Ascending aorta (tissue), 1 donor: Measurements from ENCODE around the gene LRIF1.

DNA sequence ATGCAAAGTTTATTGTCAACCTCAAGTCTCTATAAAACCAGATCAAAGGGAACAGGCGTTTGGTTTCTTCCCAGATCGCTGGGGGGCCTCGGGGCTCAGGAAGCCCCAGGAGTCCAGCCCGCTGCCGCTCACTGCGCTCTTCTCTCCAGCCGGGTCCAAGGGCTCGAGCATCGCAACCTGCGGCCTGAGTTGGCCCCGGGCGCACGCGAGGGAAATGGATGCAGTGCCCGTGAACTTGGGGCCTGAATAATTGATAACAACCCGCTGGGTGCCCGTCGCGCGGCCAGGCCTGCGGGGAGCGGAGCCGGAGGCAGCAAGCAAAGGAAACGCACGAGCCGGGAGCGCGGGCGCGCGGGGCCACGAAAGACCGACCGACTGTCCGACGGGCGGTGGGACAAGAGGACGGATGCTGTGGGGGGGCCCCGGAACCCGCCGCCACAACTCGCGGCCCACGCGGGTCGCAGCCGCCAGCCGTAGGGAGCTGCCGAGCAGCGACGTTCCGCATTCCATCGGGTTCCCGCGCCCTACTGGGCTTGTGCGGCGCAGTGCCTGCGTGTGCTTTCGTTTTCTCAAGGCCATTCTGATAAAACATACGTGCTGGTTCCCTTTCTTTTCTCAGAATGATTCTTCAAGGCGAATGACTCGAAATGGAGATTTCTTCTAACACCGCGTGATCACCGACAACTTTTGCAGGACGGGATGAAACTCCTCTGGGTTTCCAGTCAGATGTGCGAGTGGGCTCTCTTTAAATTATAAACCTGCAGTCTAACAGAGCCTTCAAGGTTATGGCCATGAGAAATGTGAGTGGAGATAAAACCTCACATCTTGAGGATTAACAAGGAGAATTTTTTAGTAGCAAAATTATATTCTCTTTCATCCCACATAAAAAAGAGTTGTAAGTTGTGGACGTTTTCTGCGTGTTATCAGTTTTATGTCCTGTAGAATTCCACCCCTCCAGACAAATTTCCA is 14.1 kb upstream of the ALX3 start:
- PRO-cap: no peak

DNA sequence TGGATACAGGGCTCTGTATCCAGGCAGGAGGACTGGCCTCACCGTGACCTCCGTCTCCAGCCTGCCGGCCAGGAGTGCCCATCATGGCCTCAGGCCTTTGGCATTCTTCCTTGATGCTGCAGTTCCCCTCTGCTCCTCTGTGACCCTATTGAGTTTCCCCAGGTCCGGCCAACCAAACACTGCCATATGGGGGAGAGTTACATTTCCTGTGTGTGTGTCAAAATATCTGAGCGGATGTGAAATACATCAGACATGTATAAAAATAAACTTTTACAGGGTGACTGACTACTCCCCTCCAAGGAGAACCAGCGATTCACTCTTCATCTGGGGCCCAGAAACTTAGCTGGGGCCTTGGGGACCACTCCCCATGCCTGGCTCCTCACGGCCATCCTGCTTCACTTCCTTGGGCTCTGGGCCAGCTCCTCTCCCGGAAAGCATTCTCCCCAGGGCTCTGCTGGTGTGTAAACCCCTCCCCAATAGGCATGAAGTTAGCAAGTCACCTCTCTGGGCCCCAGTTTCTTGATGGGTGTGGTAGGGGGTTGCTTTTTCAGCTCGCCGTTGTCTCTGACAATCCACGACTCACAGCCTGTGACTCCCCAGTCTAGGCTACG is 10.0 kb upstream of the UBL4B start:
- PRO-cap: no peak

GRCh38 chr1:110116339-110117044 is 4.2 kb downstream of the UBL4B start:
- PRO-cap: no peak

- PRO-cap: no peak
Measured at GRCh38 chr1:110188212-110188634, 21.9 kb upstream of the KCNC4 start.

- PRO-cap: no peak
Measured at GRCh38 chr1:110209369-110209810, 724 bp upstream of the KCNC4 start.

GRCh38 chr1:110232000-110232577 is 22.0 kb downstream of the KCNC4 start:
- PRO-cap: no peak

DNA sequence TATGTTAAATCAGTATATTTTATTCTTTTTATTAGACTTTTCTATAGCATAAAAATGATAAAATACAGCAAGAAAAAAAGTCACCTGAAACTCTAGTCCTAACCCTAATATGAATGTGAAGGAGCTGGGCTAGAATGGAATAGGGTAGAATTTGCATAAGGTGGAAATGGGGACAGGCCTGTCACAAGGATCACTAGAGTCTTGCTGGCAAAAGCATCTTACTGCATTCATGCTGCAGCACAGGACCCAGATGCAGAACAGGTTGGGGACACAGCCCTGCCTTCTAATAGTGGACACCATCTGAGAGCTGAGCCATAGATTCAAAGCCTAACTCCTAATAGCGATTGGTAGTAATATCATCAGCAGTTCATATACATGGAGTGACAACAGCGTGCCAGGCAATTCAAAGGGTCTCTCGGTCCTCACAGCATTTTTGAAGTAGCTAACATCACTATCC is 6.2 kb upstream of the LAMTOR5 start:
- PRO-cap: no peak

DNA sequence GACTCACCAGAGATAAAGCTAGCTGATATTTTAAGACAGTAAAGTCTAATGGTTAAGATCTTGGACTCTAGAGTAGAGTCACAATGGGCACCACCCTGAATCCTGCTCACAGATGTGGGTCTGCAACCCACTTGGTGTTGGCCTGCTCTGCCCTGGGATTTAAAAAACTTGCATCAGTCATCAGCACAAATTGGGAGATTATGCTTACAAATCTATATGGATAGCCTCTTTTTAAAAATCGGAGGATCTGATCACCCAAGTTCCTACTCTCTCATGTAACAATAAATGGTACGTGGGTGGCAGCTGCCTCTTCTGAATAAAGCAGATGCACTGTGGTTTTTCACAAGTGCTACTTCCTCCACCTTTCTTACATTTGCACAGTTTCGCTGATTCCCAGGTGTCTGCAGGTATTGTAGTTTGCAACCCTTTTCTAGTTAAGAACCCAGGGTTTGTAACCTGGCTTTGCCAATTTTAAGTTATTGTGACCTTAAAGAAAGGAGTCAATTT is 29.9 kb upstream of the KCNA2 start:
- PRO-cap: no peak

DNA sequence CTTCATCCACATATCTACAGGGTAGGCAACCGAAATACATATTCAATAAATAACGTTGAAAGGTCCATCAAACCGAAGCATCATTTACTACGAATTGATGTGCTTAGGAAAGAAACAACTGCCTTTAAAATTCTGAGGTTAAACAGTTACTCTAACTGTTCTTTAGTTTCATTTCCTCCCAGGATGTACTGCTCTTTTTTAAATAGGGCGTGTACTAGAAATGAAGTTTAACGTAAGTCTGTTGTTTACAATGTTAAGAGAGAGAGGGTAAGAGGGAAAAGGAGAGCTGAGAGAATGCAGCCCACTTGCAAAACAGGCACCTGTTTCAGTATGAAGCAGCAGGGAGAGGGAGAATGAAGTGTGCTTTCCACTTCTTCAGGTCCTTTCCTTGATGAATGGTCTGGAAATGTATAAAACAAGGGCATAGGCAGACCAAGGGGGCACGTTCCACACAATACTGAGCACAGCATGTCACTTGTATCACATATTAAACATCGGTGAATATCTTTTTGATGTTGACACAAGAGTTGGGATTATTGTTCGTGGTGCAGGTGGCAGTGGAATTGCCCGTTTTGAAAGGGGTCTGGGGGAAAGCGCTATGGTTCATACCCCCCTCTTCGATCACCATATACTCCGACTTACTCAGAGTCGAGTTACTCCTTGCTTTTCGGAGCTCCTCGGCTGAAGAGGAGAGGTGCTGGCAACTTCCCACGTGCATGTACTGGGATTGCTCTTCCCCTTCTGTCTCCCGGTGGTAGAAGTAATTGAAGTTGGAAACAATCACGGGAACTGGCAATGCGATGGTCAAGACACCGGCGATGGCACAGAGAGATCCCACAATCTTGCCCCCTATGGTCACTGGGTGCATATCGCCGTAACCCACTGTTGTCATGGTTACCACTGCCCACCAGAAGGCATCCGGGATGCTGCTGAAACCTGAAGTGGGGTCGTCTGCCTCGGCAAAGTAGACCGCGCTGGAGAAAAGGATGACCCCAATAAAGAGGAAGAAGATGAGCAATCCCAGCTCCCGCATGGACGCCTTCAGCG is 1.8 kb downstream of the KCNA3 start:
- PRO-cap: no peak

- PRO-cap: no peak
Measured at GRCh38 chr1:110772191-110772627, 97.5 kb upstream of the KCNA3 start.

GRCh38 chr1:110873421-110874143 is 634 bp downstream of the CD53 start:
- PRO-cap: no peak

DNA sequence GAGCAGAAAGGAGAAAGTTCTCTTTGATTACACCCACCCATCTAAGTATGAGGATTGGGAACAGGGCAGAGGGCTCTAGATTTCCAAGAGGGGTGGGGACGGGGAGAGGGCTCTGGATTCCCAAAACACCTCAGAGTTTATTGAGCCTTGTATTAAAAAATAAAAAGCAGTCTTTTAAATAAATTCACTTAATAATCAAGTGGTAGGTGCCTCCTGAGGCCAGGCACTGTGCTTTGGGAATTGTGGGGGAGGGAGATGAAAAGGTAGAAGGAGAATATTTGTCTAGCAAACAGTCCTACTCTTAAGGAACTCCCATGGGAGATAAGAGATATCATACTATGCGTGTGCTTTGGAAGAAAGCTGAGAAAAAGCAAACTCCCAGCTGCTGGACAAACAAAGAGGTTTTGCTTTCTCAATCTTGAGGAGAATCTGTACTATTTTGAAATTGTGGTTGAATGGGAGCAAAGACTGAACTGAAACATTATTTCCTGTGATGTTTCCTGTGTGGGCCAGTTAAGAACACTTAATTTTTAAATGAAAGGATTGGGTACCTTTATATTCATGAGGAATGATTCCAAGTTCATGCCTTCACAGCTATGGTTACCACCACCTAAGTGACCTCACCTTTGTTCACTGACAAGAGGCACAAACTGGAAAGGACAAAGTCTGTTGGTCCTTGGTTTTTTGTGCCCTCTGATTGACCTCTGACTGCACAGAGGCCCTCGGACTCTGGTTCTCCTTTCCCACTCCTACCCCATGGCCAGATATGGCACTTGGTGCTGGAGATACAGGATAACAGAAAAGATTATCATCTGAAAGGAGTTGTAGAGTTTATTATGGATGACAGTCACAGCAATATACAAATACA is 1.4 kb downstream of the CD53 start:
- PRO-cap: no peak

DNA sequence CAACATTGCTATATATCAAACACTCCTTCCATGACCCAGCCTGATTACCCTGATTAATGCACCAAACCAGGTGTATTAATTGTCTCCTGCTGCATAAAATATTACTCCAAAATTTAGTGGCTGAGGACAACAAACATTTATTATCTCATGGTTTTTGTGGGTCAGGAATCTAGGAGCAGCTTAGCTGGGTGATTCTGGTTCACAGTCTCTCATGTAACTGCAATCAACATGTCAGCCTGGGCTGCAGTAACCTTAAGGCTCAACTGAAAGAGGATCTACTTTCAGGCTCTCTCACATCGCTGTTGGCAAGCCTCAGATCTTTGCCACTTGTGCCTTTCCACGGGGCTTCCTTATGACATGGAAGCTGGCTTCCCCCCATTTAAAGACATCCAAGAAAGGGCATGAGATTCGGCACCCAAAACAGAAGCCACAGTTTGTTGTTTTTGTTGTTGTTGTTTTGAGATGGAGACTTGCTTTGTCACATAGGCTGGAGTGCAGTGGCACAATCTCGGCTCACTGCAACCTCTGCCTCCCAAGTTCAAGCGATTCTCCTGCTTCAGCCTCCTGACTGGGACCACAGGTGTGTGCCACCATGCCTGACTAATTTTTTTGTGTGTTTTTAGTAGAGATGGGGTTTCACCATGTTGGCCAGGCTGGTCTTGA is 27.1 kb downstream of the CD53 start:
- PRO-cap: no peak

DNA sequence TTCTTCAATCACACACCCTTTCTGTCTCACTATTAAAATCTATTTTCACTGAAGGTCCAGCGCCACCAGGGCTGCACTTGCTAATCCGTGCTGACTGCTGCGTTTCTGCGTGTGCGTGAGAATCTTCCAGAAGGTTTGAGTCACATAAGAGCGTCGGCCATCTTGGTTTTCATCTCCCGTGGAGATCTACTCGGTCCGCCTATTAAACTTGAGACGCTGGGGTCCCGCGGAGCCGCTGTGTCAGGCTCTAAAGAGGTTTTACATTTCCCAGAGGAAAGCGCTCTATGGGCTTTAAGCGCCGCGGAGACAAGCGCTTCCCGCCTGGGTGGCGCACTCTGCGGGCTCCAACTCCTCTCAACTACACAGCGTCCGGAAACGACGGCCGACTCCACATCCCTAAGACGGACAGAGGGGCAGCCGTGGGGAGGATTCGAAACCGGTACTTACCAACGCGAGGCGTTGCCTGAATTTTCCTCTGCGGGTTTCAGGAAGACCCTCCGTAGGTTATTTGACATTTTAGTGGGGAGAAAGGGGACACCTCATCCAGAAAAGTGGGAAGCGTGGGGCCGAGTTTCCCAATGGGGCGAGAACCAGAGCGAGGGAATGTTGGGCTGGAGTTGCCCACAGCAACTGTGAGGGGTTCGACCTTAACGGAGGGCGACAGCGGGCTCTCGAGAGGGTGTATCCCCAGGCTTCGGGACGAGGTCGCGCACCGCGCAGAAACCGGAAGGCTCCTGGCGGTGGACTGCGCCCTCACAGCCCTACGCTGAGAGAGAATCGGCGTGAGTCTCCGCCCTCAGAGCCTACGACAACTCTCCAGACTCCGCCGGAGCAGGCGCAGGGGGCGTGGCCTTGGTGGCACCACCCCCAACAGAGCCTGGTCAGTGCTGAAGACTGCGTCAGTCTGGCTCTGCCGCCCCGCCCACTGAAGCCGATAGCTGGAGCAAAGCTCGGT is at the start of gene LRIF1:
TSS of gene LRIF1 (minus strand) at position 749 of the 955 bp plus-strand sequence.
- PRO-cap: unidirectional peak, minus-strand start at position 747 of the sequence; bidirectional peak, plus-strand start outside the sequence, minus-strand start at position 779 of the sequence

DNA sequence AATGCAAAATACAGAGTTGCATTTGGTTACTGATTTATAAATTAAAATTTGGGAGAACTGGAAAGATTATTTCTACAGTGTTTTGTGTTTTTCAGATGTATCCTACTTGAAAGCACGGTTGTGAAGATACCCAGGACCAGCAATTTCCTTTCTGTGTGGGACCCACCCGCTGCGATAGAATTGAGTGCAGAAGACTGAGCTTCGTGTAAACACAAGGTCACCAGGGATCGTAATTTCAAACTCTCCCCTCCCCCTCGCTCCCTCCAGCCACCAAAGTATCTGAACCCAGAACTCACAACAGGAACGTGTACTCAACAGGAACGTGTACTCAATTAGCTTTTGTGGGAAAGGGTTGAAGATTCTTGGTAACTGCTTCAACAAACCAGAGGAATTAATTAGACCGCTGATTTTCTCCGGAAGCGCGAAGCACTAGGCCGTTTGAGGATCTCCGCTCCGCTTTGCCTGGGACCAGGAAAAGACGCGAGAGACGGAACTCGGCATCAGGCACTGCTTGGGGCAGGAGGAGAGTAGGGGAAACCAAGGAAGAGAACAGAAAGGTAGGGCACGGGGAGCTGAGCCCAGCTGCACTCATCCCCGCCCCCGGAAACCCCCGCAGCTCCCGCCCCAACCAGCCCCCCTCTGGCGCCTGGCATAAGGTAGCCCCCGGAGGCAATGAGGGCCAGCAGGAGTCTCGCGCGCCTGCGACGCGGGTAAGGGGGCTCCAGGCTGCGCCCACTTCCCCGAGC is 515 bp downstream of the DRAM2 start:
- PRO-cap: no peak

DNA sequence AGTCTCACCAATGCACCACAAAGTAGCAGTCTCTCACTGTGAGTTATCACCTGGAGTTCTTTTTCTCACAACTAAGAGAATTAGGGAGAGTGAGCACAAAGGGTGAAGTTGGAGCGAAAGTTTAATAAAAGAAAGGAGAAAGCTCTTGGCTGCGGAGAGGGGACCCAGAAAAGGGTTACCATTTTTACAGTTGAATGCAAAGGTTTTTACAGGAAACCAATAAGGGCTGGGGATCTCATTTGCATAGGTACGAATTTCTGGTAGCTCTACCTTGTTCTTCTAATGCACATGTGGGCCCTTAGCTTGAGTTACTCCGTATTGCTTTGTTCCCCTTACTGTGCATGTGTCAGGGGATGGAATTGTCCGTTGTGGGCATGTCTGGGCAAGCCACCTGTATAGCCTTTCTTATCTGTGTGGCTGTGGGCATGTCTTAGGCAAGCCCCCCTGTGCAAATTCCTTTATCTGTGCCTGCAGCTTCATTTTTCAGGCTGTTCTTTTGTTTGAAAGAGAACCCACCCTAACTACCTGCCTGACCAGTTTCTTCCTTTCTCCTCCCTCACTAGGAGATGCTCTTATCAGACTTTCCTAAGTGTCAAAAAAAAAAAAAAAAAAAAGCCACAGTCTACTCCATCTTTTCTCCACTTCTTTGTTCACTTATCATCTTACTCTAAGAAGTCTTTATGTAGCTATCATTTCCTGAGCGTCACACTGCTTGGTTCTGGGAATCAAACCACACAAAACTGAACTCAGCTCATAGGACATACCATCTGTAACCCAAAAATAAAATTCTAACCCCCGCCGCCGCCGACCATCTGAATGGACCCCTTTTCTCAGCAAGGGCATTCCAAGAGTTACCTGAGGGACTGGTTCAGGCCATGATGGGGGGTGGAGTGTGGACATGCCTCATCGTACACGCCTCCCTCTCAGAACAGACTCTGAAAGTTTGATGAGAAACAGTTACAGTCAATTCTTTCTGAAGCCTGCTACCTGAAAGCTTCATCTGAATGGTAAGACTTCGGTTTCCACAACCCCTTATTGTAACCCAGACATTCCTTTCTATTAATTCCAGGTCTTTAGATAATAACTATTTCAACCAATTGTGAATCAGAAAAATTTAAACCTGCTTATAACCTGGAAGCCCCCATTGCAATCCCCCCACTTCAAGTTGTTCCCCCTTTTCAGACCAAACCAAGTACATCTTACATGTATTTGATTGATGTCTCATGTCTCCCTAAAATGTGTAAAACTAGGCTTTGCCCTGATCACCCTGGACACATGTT is 12.8 kb upstream of the CHI3L2 start:
- PRO-cap: no peak

DNA sequence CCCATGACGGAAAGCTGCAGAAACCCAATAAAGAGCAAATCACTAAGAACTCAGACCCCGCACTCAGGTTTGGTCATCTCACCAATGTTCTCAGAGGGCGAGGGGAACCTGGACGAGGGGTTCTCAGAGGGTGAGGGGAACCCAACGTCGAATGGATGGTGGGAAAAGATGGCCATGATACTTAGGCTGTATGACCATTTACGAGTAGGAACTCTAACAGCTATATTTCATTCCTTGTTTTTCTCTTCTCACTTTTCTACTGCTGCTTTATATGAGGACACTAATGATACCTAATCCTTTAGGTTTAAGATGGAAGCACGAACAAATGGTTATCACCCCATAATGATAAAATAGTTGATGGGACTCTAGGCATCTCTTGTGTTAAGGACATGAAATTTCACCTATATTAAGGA is 7.9 kb upstream of the OVGP1 start:
- PRO-cap: no peak

DNA sequence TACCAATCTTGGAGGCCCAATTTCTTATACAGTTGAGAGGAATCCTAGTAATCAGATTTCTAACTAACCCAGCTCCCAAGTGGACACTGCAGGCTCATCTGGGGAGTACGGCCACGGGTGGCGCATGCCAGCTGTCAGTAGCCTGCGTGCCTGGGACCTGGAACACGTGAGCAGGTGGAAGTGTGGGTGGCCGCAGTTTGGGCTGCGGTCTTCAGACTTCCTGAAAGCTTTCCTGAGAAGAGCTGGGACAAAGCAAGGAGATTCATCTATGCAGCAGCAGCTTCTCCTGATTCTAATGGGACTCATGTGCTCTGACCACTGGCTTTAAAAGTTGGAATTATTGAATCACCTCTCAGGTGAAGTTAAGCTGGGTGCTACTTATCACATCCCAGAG is 12.3 kb downstream of the ADORA3 start:
- PRO-cap: no peak

GRCh38 chr1:111598301-111599025 is 21.1 kb upstream of the RAP1A start:
- PRO-cap: no peak

GRCh38 chr1:111641302-111641686 is 21.7 kb downstream of the RAP1A start:
- PRO-cap: no peak